Frontal cortex (tissue), 2 donors: Measurements from ENCODE around the gene ELAC2.

DNA sequence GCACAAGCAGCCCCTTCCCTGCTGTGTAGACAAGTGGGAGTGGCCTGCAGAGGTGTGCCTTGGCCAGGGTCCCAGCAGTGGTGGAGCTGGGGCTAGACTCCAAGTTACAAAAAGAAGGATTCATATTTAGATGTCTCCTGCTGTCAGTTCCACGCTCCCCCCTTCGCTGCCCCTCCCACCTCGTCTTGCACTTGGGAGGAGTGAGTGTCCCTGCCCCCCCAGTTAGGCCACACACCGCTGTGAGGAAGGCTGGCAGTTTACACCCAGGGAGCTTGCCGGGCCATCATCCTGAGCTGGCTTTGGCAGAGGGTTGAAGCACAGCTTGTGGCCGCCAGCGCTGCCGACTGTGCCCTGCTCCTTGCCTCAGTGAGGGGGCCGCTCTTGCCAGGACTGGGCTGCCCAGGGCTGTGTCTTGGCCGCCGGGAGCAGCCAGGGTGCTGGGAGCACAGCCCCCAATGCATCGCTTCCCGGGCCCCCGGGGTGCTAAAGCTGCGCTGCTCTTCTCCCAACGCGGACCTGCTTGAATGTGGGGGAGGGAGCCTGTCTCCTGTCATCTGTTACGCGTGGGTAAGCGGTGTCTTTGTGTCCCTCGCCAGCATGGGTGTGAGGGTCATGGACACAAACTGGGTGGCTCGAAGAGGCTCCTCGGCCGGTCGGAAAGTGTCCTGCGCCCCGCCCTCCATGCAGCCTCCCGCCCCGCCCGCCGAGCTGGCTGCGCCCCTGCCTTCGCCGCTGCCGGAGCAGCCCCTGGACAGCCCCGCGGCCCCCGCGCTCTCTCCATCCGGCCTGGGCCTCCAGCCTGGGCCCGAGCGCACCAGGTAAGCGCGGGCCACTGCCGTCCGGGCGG is 44.1 kb downstream of the ELAC2 start:
- RAMPAGE, long total RNA = no peak

DNA sequence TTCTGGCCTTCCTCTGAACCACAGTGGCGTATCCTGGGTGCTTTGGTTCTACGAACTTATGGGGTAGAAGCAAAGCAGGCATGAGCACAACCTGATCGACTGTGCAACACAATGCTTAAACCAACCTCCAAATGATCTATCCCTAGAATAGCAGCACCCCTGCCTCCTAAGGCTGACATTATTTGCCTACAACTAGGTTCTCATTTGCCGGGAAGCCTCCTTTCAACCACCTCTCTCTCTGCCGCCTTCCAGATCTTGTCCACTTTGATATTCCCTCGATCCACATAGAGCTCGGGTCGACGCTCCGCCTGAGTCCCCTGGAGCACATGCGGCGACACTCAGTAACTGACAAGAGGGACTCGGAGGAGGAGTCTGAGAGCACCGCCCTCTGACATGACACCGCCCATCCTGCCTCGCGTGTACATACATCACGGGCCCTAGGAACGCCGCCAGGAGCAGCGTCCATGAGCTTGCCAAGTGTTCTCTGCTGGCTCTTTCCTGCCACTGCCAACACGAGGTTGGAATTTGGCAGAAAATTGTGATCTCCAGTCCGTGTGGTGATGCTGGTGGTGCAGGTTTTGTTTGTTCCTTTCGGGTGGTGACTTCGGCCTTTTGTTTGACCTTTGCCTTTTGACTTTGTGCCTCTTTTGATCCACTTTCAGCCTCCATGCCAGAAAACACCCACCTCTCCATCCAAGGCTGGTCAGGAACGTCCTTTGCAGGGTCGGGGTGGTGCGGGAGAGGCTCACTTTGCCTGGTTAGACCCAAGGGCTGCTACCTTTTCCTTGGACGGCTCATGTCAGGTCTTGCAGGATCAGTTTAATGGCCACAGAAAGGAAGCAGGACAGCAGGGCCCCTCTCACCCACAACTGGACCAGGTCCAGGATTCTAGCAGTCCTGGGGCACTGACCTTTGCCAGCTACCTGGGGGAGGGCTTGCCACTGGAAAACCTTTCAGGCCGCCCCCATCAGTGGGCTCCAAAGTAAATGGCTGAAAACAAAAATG is 27.7 kb downstream of the ELAC2 start:
- RAMPAGE, long total RNA = no peak

DNA sequence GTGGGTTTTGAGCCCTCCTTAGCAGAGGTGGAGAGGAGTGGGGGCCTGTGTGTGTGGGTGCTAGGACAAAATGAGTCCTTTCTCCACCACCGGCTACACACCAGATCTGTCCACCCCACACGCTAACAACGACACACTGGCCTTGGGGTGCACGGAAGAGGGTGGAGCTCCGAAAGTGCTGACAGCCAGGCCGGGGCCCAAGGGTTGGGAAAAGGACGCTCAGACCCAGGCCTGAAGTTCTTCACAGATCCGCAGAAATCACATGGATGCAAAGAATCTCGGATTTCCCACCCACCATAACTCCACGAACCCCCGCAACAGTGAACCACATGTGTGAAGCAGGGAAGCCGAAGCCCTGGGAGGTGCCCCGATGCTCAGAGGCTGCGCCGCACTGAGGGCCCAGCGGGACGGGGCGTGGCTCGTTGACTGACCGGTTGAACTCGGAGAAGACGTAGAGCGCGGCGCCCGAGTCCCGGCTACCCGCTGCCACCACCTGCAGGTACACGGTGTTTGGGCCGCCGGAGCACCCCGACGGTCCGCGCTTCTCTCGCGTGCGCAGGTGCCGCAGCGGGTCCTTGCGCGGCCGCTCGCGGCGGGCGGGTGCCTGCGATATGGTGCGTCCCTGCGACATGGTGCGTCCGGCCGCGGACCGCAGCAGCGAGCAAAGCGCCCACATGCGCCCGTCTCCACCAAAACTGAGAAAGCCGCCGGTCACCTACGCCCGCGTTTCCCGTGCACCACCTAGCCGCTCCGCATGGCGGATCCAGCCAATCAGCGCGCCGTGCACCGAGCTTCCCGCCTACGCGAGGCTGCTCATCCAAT is at the start of gene ELAC2:
Gene ELAC2, minus strand, starts transcription at position 756 of the 822 bp plus-strand sequence.
- RAMPAGE, long total RNA = no peak

DNA sequence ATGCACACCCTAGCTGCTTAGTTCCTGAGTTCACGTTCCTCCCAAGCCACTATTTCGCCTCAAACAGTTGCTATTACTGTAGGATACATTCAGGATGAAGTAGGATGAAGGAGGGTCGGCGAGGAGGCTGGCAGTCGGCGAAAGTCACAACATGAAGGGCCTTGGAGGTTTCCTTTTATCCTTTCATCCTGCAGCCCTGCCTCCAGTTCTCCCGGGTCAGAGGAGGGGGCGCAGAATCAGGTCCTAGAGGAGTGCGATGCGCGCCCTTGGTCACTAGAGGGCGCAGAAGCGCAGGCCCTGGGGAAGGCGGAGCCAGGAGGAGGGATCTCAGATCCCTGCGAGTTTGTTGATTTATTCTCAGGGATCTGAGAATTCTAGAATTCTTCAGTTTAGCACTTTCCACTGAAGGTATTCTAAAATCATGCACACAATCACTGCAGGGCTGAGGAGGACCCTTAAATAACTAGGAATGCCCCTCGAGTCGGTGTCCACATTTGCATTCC is 6.6 kb upstream of the ELAC2 start:
- RAMPAGE, long total RNA = no peak

GRCh38 chr17:13046357-13046857 is 28.6 kb upstream of the ELAC2 start:
- RAMPAGE, long total RNA = no peak

GRCh38 chr17:13562192-13562640 is 39.5 kb downstream of the HS3ST3A1 start:
- RAMPAGE, long total RNA = no peak

GRCh38 chr17:14197407-14197881 is 39.2 kb downstream of the CDRT15 start:
- RAMPAGE, long total RNA = no peak

GRCh38 chr17:14302409-14303281 is 1.8 kb downstream of the HS3ST3B1 start:
- RAMPAGE, long total RNA = no peak

- RAMPAGE, long total RNA = no peak
Observed at GRCh38 chr17:14329860-14331070, 29.4 kb downstream of the HS3ST3B1 start.

DNA sequence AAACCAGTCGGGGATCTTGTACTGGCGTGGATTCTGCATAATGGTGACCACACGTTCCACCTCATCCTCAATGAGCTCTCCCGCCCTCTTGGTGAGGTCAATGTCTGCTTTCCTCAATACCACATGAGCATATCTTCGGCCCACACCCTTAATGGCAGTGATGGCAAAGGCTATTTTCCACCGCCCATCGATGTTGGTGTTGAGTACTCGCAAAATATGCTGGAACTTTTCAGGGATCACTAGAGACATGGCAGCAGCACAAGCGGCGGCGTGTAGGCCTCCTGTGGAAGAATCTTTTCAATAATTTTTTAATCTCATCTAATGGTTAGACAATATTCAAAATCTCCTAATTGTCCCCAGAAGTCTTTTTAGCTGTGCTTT is 404.4 kb downstream of the HS3ST3B1 start:
- RAMPAGE, long total RNA = no peak

DNA sequence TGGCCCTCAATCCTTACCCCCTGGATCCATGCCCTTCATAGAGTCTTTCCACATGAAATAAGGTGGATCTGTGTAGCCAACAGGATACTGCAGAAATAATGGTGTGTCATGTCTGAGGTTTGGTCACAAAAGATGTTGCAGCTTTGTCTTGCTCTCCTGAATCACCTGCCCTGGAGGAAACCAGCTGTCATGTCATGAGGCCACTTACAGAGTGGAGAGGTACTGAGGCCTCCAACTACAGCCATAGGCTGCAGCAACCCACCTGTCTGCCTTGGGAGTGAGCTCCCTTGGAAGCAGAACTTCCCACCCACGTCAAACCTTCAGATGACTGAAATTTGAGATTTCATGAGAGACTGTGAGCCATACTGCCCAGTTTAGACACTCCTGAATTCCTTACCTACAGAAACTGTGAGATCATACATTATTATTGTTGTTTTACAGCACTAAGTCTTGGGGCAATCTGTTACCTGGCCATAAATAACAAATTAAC is 475.9 kb downstream of the HS3ST3B1 start:
- RAMPAGE, long total RNA = no peak

GRCh38 chr17:15264904-15265225 is 261 bp downstream of the PMP22 start:
- RAMPAGE, long total RNA = no peak

DNA sequence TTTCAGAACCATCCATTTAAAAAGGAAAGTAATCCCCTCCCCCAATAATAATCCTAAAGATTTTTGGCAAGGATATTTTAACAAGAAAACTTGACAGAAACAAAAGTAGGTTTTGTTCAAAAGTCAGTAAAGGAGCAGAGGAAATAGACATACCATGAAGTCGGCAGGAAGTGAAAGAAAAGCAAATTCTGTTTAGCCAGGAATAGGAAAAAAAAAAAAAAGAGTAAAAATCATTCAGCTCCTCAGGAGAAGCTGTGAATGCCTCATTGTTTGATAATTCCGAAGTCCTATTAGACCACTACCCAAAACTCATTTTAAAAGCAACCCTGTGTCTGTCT is 35.1 kb downstream of the TEKT3 start:
- RAMPAGE, long total RNA = no peak

GRCh38 chr17:15650625-15651205 is 31.2 kb upstream of the FBXW10B start:
- RAMPAGE, long total RNA = no peak

GRCh38 chr17:16003530-16004707 is 4.3 kb downstream of the TTC19 start:
- RAMPAGE, long total RNA = no peak

DNA sequence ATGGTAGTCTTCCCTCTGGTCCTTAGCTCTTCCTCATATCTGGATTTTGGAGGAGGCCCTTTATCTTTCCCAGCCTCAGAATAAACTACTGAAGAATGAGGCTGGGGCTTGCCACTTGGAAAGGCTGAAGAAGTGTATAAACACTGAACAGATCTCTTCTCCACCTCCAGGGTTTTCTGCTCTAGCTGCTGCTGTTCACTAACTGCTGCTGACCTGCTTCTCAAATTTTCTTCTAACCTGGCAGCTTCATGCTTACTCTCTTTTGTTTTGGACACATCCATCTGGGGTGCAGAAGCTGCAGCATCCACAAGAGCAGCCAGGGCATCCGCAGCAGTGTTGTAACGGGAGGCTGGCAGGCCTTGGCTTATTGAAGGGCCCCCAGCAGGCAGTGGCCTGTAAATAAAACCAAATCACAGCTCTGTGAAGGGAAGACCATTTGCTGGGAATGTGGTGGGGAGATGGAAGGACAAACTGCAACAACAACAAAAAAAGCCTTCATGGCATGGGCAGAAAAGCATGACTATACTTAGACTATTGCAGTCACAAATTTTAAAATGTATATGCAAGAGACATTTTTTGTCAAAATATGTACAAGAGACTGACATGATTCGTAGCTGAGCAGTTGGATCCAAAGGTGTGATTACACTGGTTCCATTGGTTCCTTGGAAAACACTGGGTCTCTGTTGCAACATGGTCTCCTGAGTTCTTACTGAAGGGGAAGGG is 62.0 kb downstream of the TTC19 start:
- RAMPAGE, long total RNA = no peak

DNA sequence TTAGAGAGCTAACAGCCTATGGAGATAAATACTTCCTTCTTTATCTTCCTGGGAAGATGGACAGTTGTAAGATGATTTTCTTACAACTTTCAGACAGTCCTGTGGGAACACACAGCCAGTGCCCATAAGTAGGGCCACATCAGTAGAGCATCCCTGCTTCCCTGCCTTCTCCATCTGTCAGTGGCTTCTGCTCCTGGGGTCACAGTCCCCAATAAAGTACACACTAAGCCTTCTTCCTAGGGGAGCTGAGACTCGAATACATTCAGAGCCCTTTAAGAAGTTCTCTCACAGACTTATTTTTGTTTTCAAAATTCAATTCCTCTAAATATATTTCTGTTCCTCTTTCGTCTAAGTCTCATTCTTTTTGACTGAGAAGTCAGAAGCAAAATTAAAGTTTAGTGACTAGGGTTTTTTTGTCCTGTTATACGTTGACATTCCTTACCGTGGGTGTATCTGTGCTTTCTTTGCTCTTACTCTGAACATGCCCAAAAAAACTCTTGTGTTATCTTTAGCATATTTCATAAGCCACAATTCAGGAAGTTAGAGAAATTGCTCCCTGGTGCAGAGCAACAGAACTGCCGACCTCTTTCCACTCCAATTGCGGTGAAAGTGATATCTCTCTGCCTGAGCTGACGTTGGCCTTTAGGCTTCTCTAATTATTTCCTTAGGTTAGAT is 65.9 kb downstream of the CENPV start:
- RAMPAGE, long total RNA = no peak

DNA sequence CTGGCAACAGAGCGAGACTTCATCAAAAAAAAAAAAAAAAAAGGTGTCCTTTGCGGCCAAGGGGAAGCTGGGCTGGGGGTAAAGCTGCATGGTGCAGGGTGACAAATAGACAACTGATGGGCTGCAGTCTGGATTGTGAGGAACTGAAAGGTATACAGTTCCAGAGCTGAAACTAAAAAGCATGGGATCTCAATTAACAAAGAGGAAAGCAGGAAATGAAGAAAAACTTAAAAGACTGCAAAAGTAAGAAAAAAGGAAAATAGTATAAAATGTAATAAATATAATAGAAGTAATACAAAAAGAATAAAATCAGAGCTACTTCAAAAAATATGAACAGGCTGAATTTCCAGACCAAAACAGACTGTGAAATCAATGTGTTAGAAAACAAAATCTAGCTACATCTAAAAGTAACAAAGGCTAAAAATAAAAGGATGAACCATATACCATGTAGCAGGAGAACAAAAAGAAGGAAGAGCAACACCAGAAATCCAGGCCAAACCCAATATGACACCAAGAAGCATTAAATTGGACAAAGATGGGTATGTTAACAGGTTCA is 22.4 kb downstream of the CENPV start:
- RAMPAGE, long total RNA = no peak

GRCh38 chr17:16507940-16508641 is 16.1 kb upstream of the LRRC75A start:
- RAMPAGE, long total RNA = no peak

- RAMPAGE, long total RNA = no peak
Observed at GRCh38 chr17:16865801-16866157, 106.1 kb downstream of the TNFRSF13B start.